ENCODE measurements around a stretch of chr1.

DNA sequence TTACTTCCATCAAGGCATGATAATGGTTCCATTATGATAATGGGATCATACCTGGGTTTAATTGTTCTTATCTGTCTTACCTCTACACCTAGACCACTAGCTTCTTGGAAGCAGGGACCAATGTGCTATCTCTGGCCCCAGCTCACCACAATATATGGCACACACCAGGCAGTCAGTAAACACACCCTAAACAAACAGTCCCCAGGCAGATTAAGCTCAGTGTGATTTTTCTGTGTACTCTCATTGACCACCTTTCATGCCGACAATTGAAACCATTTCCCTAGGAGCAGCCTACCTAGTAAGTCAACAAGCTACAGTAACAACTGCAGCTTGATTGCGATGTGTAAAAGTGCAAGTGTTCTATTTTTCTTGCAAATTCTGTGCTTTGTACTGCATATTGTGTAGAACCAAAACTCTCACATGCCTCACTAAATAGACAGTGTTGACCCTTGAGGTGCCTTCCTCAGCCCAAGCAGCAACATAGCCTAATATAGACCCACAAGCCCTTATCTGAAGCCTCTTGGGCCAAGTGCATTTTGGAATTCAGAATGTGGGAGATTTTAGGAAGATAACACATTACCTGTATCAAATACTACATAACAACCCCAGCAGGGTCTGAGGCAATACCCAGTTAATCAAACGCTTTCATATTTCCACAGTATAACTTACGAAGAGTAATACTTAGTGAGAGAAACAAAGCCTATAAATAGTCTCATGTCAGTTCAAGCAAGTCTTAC, 32.0 kb downstream of the INPP5B start:
- PRO-cap = no peak
- RAMPAGE, long total RNA, 3 experiments = no peak in any of the 3 experiments

- PRO-cap = no peak
- RAMPAGE, long total RNA, 3 experiments = start-site peak on the minus strand in 1 of 3 experiments, at chr1:37980645-37980689 at its widest, 37 reads per replicate
Measured at GRCh38 chr1:37980352-37980896, 9.4 kb downstream of the SF3A3 start.

GRCh38 chr1:37985736-37986103, 4.1 kb downstream of the SF3A3 start:
- PRO-cap = no peak
- RAMPAGE, long total RNA, 3 experiments = no peak in any of the 3 experiments

- PRO-cap = unidirectional peak, plus-strand start at chr1:37999776
- RAMPAGE, long total RNA, 3 experiments = no peak in any of the 3 experiments
Measured at GRCh38 chr1:37999135-38000252, 5.8 kb downstream of the FHL3 start.

- PRO-cap = unidirectional peak, minus-strand start at chr1:38114460
- RAMPAGE, long total RNA, 3 experiments = no peak in any of the 3 experiments
Measured at GRCh38 chr1:38114225-38114708, 67.7 kb upstream of the POU3F1 start.

- PRO-cap = no peak
- RAMPAGE, long total RNA, 3 experiments = no peak in any of the 3 experiments
Measured at GRCh38 chr1:38482250-38482790, 377.3 kb downstream of the RRAGC start.

DNA sequence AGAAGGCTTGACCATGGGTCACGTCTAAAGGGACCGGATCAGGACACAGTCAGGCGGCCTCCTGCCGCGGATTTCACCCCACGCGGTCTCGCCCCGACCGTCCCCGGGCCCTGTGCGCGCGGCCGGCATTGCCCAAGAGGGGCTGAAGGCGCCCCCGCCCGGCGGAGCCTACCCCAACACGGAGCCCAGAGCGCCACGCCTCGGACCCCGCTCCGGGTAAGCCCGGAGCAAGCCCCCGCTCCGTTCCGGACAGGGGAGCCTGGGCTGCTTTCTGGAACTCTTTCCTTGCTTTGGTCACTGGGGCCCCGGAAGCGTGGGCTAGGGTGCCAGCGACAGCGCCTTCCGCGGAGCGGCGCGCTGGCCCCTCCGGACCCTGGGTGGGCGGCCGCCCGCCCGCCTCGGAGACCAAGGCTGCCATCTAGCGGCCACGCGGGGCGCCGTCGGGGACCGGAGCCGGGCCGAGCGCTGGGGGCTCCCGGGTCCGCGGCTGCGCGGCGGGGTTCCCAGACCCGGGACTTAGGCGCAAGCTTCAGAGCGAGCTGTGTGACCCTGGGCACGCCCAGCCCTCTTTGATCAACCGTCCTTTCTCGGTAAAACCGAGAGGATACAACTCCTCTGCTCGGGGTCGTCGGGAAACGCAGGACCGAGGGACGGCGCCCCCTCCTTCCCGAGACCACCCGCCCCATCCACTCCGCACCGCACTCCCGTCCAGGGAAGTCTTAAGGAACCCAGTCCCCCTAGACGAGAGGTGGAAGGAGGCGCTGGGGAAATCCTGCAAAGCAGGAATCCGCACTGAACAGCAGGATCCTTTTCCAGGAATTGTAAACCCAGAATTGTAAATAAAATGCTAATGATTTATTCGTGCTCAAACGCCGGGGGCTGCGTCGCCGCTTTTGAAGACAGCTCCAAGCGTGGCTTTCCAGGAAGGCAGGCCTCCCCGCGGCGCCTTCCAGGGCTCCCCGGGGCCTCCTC, 41.4 kb downstream of the RRAGC start:
- PRO-cap = no peak
- RAMPAGE, long total RNA, 3 experiments = no peak in any of the 3 experiments

- PRO-cap = no peak
- RAMPAGE, long total RNA, 3 experiments = no peak in any of the 3 experiments
Measured at GRCh38 chr1:39167668-39168296, 36.7 kb upstream of the MACF1 start.

DNA sequence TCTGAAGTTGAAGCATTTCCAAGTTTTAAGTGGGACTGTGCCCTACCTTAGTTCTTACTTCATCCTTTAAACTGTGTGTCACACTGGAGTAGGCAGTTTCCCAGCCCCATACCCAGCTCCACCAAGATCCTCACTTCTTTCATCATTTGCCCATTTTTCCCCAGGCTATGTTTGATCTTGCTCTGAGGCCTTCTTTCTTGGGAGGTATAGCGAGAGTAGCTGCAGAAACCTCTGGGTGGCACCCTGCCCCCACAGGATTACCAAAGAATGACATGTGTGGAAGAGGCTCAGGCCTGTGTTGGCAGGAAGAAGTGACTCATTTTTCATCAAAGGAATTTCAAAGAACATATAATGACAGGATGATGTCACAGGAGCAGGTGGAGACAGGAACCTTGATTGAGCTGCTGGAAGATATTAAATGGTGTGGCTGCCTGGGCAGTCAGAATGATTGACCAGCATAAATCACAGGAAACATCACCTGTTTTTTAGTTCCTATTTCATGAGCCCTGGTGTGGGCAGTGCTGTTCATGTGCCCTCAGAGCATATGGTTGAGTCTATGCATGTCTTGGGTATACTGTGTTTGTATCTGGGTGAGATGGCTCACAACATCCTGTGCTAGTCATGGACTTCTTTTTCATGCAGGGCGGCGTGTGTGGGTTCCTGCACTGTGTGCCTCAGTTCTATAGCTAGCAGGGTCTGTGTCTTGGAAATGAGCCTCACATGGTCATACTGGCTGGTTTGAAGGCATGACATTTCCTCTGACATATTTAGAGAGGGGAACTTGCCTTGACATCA, 20.7 kb upstream of the MACF1 start:
- PRO-cap = no peak
- RAMPAGE, long total RNA, 3 experiments = no peak in any of the 3 experiments

DNA sequence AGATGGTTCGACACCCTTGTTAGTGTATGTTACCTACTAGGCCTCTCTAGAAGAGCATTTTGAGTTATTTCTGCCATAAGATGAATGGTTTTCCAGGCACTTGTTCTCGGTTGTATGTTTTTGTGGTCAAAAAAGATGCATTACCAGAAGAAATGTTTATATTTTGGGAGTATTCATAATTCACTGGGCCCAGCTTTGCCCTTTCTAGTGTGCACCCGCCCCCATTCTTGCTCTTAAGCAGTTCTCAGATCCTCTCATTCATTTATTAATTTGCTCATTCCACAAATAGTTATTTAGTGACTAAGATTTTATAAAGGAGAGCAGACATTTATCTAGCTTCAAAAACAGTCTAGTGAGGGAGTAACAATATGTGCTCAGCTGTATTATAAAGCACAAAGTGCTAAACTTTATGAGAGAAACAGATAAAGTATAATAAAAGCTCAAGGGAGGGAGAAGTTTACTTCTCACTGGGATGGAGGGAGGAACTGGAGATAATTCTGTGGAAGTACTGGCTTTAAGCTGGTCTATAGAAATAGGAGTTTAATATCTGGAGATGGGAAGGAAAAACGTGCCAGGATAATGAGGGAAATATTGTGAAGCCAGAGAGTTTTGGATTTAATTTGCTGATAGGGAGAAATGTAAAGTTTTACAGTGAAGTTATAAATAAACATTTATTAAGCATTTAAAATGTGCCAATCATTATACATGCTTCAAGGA, 9.2 kb upstream of the MACF1 start:
- PRO-cap = no peak
- RAMPAGE, long total RNA, 3 experiments = no peak in any of the 3 experiments

DNA sequence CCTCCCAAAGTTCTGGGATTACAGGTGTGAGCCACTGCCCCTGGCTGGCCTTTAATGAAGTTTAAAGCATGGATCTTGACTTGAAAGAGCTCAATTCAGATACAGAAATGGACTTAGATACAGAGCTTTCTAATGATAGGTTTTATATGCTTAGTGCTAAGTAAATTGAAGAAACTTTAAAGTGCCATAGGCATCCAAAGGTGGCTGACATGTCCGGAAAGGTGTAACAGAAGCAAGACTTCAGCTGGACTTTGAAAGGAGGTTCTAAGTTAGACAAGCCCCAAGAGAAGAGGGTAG, 16.2 kb downstream of the MACF1 start:
- PRO-cap = no peak
- RAMPAGE, long total RNA, 3 experiments = start-site peak on the plus strand in 1 of 3 experiments, centred at position 185 of the sequence, 7 reads per replicate

DNA sequence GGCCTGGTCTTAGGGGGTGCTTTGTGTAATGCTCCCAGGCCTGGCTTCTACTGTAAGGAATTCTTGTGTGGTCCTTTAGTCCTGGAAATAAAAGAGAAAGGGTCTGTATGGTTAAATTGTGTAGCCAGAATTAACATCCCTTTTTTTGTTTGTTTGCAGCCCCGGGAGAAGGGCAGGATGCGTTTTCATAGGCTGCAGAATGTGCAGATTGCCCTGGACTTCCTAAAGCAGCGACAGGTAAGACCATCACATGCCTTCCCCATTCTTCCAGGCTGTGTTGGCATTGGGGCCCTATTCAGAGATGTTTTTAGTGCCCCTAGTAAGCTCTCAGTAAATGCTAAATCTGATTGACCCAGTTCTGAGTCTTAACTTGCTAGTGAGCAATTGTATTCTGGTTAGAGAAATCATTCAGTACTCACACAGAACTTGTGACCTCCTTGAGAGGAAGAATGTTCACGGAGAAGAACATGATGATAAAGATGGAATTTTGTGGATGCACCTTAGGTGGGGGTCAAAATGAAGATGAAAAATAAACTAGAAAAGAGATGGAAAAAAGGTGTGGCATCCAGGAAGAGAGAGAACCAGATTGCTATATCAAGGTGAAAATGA, 49.7 kb downstream of the MACF1 start:
- PRO-cap = no peak
- RAMPAGE, long total RNA, 3 experiments = no peak in any of the 3 experiments

DNA sequence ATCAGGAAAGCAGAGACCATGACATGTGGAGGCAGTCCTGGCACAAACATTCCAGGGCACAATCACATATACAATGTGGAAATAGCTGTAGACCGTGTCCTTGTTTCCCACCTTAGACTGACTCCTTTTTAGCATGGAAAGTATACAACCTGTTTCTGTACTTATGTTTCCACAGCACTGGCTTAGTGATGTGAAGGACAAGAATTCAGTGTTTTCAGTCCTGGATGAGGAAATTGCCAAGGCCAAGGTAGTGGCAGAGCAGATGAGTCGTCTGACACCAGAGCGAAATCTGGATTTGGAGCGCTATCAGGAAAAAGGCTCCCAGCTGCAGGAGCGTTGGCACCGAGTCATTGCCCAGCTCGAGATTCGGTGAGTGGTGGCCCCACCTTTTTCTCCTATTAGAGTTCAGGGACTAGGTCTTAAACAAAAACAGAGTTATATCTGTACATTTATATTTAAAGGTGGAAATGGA, 112.6 kb downstream of the MACF1 start:
- PRO-cap = no peak
- RAMPAGE, long total RNA, 3 experiments = no peak in any of the 3 experiments

GRCh38 chr1:39322493-39323115, 118.1 kb downstream of the MACF1 start:
- PRO-cap = no peak
- RAMPAGE, long total RNA, 3 experiments = no peak in any of the 3 experiments

- PRO-cap = bidirectional peak, plus-strand start at chr1:39408713, minus-strand start at chr1:39408602; bidirectional peak, plus-strand start at chr1:39409027, minus-strand start at chr1:39408773
- RAMPAGE, long total RNA, 3 experiments = start-site peak on the plus strand in 1 of 3 experiments, at chr1:39408956-39409077 at its widest, 13 reads per replicate
Measured at GRCh38 chr1:39408244-39409419, 82.8 kb upstream of the BMP8A start.

GRCh38 chr1:39409420-39410557, 81.6 kb upstream of the BMP8A start:
- PRO-cap = unidirectional peak, minus-strand start at chr1:39409549
- RAMPAGE, long total RNA, 3 experiments = no peak in any of the 3 experiments

- PRO-cap = no peak
- RAMPAGE, long total RNA, 3 experiments = no peak in any of the 3 experiments
Measured at GRCh38 chr1:39484303-39484808, 7.1 kb upstream of the BMP8A start.

DNA sequence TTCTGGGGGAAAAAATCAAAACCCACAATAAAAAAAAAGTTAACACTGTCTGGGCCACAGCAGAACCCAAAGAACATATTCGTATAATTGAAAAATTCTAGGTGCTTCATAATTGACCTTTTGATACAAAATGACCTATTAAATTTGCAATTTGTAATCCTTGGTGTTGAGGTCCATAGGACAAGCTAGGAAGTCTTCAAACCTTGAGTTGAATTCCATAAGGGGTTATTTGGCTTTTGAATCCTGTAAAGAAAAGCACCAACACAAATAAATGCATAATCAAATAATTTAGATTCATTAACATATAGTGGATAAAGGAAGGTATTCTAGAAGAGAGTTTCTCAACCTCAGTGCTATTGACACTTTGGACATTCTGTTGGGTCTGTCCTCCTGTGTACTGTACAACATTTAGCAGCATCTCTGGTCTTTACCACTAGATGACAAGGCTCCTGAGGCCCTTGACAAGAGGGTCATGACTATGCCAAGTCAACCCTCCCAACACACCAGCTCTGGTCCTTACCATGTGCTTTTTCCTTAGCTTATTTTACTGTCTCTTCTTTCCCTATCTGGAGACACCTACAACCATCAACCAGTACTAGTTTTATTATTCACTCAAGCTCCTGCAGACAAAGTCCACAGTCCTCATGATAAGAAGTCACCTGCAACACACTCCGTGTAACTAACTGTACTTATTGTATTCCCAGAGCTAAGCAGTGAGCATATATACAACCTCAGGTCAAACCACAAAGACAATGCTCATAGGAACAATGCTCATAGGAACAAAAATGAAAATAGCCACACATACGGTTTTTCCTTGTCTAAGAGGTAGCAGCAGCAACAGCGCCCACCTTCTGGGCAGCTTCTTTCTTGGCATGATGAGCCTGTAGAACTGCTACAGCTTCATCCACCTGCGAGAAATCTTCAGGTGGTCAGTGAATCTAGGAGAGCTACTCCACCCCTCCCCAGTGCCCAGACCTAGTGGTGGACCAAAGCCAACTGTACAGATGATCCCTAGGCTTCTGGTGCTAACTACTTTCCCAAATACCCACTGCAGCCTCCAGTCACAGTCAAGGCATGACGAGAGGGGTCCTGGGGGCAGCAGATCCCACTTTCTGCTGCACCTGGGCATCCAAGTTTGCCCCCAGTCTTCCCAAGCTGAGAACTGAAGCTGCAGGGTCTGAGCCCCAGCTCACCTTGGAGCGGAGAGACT, 15.3 kb downstream of the PABPC4 start:
- PRO-cap = no peak
- RAMPAGE, long total RNA, 3 experiments = no peak in any of the 3 experiments

- PRO-cap = no peak
- RAMPAGE, long total RNA, 3 experiments = start-site peak on the minus strand in 1 of 3 experiments, at chr1:39572634-39572649 at its widest, 33 reads per replicate
Measured at GRCh38 chr1:39572132-39573079, 4.2 kb downstream of the PABPC4 start.

- PRO-cap = bidirectional peak, plus-strand start at chr1:39575914, minus-strand start at chr1:39575649
- RAMPAGE, long total RNA, 3 experiments = start-site peak on the minus strand in 1 of 3 experiments, at chr1:39575871-39575970 at its widest, 26 reads per replicate
Measured at GRCh38 chr1:39575349-39576173, 1.0 kb downstream of the PABPC4 start.

All from tibial nerve (tissue), 3 donors.